Cytotoxic T cell (primary cell): Measurements from ENCODE around the gene ARHGDIB.

GRCh38 chr12:12907988-12908628 is 16.7 kb downstream of the GPRC5A start:
- PRO-cap, 2 experiments, result no peak in any of the 2 experiments

DNA sequence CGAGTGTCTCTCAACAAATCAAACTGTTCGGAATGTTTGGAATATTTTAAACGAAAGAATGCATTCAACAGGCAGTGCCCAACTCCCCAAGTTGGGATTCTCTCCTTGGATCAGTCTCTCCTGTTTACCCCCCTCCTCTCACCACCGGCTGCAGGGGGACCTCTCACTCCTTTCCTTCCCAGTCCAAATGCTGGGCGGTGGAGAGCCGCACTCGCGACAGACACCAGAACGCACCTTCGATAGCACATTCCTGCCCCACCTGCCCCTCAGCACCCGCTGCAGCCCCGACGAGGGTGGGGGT is 424 bp downstream of the HEBP1 start:
- PRO-cap, 2 experiments, result no peak in any of the 2 experiments

GRCh38 chr12:13102731-13103386 is 608 bp downstream of the GSG1 start:
- PRO-cap, 2 experiments, result no peak in any of the 2 experiments

DNA sequence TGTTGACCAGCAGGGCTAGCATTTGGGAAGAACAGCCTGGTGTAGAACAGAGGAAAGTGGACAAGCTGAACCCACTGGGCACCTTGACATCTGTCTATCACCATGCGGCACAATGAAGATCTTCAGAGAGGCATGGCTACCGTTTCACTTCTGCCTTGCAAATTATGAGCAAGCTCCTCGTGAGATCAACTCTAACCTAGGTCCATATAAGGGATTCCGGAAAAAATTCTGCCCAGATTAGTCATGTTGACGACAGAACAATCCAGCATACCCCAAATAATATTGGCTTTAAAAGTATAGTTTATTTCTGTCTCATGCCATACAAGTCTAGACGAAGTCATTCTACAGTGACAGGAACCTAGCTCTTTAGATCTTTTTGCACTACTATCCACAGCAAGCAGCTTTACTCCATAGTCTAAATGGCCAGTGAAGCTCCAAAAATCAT is 91.5 kb upstream of the ATF7IP start:
- PRO-cap, 2 experiments, result no peak in any of the 2 experiments

DNA sequence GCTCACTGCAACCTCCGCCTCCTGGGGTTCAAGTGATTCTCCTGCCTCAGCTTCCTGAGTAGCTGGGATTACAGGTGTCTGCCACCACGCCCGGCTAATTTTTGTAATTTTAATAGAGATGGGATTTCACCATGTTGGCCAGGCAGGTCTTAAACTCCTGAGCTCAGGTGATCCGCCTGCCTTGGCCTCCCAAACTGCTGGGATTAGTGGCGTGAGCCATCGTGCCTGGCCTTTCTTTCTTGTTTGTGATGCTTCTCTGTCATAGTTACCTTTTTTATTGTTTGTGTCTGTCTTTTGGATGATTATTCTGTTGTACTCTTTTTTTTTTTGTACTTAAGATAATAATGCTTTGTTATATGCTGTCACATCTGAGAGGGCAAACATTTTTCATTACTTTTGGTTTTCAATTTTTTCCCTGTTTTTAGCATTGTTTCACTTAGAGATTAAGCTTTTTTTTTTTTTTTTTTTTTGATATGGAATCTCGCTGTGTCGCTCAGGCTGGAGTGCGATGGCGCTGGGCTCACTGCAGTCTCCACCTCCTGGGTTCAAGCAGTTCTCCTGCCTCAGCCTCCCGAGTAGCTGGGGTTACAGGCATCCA is 35.9 kb downstream of the ATF7IP start:
- PRO-cap, 2 experiments, result peak in 2 of 2 experiments; most common plus-strand start position 352 of the sequence (in 1); most common minus-strand start position 208 of the sequence (in 2)

DNA sequence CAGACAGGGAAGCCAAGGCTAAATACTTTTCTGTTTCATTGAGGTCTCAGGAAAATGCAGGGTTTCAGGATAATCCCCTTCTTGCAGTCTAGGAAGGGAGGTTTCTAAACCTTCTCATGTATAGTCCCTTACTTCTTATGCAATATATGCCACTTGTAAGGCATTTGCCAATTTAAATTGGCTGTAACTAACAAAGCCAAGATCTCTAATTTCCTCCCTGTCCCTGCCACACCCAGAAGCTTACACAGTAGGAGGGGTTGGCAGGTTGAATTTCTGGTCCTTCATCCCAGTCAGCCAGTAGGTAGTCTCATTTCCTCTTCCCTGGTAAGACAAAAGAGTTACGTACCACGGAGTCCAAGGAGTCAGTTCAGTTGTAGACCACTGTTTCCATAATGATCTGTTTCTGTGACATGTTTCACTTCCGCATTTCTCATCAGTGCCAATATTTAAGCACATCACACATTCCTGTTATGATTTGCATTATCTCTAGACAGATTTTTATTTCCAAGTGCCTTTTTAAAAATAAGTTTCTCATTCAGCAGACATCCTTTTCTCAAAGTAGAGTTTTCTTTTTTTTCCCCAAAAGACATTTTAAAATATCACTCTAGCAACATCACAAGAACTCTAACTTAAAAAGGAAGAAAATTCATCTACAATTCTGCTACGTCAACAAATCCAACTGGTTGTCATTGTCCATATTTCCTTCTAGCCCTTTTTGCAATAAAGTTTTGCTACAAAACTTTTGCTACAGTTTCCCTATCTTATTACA is 47.1 kb upstream of the PLBD1 start:
- PRO-cap, 2 experiments, result no peak in any of the 2 experiments

DNA sequence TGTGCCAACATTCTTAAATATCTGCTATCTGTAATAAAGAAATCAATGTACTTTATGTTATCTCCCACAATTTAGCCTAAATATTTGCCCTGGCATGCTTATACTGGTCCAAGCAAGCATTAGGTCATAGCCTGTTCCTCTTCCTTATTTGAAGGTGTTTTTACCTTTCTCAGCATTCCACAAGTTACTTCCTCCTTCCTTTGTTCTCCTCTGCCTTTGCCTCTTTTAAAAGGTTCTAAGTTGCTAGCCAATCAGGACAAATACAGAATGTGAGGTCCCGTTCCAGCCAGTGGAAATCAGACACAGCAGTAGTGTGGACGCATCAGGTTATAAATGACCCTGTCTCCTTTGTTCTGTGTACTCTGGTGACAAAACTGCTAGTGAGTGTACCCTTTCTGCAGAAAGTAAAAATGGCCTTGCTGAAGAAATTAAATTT is 5.0 kb downstream of the H4C16 start:
- PRO-cap, 2 experiments, result no peak in any of the 2 experiments

DNA sequence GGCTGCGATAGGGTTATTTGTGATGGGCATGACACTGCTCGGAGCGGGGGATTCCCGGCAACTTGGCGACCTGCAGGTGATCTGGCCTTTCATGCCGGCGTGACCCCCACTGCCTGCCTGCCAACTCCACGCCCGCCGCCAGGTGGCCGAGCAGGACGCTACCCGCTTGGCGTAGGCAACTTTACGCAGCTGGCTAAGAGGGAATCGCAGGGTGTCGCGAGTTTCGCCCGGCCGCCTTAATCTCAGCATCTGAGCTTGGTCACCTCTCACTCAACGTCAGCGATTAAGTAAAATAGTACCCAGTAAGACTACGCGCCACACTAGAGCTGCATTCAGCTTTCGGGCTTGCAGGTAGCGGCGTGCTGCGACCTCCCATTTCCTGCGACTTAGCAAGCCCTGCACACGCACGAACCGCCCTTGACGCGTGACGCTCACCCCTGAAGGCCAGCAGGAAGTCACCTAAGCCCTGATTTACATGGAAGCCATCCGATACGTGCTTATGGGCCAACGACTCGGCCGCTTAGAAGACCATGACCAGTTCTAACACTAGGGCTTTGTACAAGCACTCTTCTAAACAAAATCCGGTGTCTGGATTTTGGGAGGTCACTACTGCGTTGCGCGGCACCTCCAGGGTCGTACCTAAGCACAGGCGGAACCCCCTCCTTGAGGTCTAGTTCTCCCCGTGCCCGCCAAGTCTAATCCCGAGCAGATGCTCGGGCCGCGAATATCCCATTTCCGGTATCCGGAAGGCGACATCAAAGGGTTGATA is 842 bp downstream of the H4C16 start:
- PRO-cap, 2 experiments, result peak in 2 of 2 experiments; most common plus-strand start position 469 of the sequence (in 1)

DNA sequence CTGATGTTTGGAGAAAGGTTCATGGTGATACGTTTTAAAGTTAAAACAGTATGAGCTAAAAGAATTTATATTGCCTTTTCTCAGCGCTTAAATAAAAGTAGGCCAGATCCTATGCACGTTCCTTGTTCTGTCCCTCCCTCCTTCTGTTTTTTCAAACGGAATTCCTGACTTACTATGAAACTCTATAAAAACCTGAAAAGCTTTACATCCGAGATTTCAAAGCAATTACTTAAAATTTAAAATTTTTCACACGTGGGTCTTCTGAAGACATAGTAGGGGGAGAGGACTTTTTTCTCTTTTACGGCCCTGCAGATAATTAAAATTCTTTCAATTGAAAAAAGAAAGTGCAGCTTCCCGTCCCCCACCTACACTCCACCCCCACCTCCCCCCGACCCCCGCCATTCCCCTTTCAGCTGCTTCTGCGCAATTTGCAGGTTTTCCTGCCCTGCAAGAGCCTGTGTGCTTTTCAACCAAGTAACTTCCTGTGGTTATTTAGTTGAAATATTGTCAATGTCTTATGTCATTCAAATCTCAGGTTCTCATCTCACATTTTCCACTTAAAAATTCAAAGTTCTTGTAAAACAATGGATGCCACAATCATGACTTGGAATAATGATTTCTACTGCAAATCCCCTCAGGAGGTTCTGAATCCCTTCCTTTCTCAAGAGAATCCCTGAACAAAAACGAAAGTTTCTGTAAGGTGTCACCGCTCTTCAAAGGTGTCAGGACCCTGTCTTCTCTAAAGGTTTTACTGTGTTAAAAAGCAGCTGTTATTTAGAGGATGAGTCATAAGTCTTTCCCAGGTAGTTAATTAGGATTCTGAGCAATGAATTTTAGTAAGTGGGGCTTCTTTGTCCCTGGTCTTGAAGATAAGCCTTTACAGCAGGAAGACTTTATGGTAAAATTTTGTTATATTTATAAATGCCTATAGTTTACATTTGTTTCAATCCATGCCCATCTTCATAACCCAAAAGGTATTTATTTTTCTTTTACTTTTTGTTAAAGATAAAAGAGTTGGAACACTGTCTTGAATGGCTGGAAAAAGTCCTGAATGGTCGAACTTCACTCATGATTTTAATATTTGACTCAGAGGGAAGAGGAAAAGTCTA is 735 bp upstream of the H4C16 start:
- PRO-cap, 2 experiments, result peak in 2 of 2 experiments; most common plus-strand start position 495 of the sequence (in 1); most common minus-strand start position 318 of the sequence (in 1)

GRCh38 chr12:14905930-14906557 is 20.4 kb upstream of the MGP start:
- PRO-cap, 2 experiments, result peak in 1 of 2 experiments; most common minus-strand start chr12:14906179 (in 1)

DNA sequence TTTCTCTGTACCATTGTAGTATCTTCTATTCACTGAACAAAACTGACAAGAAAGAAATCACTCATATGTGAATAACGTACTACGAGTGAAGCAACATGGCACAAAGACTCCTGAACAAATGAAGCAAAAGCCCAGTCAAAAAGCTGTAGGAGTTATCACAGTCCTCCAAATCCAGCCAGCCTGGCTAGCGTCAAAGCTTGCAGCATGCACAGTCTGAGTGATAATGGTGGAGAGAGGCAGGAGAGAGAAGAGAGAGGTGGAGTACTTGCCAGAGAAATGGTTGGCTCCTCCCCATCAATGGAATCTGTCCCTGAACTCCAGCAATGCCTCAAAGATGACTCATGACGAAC is 10.5 kb downstream of the ARHGDIB start:
- PRO-cap, 2 experiments, result no peak in any of the 2 experiments

DNA sequence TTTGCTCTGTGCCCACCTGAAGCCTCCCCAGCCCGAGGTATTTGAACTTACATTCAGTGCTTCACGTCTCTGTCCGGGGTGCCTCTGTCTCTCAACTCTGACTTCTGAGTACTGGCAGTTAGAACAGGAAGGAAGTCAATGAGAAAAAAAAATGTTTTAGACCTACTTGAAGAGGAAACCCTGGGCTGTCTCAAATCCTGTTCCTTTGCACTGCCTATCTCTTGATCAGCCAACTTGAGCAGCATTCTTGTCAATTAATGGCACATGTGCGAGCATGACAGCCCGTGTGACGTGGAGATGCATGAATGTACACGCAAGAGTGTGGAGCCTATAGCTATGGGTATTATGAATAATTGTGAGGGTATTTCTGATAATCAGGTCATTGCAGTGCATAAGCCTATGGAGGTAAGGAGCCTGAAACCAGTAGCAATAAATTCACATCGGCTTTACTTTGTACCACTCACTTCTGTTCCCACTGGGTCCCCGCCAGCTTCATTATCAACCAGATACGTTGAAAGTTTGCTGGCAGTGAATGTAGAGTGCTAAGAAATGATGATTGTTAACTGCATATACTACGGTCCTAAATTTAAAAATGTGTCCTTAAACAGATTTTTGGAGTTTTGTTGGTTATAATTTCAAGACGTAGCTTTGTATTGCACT is at the start of gene ARHGDIB:
TSS of gene ARHGDIB (minus strand) at position 116 of the 660 bp plus-strand sequence.
- PRO-cap, 2 experiments, result peak in 2 of 2 experiments; most common plus-strand start position 382 of the sequence (in 2); most common minus-strand start position 140 of the sequence (in 2)

DNA sequence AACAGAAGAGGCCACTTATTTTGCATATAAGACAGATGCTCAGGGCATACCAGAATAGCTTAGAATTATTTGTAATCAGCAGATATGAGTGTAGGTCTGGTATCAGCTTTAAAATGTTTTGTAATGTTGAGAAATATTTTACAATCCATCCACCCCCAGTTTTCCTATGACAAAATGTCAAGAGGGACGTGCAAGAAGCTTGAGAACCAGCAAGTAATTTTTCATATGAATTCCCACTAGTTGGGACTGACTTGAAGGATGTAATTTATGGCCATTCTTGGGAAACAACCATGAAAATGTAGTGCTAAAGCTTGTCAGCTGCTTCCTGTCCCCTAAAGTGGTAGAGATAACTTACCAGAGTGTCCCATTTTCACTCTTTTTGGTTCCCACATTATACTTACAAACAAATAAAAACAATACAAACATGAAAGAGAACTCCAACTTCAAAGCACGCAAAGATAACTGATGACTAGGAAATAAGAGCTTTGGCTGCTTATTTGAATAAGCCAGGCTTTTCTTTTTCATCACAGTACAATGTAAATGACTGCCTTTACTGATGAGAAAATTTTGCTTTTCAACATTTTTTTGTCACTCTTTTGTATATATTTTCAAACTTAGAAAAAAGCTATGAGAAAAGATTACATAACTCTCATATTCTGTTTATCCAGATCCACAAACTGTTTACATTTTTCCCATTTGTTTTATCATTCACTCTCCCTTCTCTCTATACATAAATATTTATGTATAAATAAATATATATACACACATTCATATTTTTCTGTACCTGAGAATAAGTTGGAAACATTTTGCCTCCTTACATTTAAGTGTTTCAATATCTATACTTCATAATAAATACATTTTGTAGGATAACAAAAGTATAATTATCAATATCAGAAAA is 63.8 kb downstream of the RERG start:
- PRO-cap, 2 experiments, result no peak in any of the 2 experiments

DNA sequence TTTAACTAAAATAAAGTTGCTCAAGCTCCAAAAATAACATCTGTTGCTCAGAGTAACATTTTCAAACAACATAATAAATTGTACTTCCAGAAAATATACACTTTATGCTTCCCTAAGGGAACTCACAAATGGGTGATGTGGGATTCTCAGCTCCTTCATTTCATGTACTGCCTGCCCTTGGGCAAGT is 56.0 kb downstream of the RERG start:
- PRO-cap, 2 experiments, result no peak in any of the 2 experiments

DNA sequence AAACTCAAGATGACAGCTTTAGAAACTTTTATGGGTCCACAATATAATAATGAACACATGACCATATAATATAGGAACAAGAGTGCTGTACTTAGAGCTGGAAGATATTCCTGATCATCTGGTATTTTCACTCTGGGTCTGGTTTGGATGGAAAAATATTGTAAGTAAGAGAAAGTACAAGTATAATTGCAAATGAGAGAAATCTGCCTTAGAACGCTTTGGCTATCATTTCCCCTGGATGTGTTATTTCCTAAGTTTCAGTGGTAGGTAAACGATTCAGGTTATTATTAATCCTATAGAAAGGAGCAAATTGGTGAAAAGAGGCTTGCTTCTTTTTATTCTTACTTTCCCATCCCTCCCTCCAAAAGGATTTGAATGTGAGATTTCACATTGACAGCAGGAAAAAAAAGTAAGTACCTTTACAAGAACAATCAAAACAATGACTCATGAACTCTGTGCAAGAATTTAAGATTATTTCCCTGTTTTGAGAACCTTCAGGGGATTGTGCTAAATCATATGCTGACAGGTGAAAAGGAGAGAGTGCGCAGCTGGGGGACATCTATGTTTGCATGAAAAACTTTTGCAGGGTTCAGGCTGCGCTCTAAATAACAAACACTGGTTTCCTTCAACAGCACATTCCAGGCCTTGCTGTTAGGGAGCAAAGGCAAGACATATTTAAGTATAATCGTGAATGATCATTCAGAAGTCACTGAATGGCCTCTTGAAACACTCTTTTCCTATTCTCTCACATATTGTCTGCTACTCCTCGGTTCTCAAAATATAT is 27.4 kb downstream of the RERG start:
- PRO-cap, 2 experiments, result no peak in any of the 2 experiments

GRCh38 chr12:15215836-15216492 is 5.3 kb downstream of the RERG start:
- PRO-cap, 2 experiments, result no peak in any of the 2 experiments

- PRO-cap, 2 experiments, result no peak in any of the 2 experiments
Measured at GRCh38 chr12:15220015-15220778, 1.0 kb downstream of the RERG start.

DNA sequence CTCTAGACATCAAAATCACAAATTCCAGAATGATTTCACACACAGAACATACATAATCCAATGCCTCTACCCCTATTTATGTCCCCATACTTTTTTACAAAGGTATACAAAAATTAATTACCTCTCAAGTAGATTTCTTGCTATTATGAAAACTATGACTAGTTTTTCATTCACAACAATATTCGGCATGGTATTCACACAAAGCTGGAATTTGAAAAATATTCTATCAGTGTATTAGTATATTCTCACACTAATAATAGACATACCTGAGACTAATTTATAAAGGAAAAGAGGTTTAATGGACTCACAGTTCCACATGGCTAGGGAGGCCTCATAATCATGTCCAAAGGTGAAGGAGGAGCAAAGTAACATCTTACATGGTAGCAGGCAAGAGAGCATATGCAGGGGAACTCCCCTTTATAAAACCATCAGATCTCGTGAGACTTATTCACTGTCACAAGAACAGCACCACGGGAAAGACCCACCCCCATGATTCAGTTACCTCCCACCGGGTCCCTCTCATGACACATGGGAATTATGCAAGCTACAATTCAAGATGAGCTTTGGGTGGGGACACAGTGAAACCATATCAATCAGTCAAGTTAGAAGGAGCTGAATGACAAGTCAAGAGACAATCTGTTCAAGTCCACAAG is 25.3 kb downstream of the EPS8 start:
- PRO-cap, 2 experiments, result no peak in any of the 2 experiments

- PRO-cap, 2 experiments, result no peak in any of the 2 experiments
Measured at GRCh38 chr12:15832177-15832586, 43.0 kb upstream of the EPS8 start.

DNA sequence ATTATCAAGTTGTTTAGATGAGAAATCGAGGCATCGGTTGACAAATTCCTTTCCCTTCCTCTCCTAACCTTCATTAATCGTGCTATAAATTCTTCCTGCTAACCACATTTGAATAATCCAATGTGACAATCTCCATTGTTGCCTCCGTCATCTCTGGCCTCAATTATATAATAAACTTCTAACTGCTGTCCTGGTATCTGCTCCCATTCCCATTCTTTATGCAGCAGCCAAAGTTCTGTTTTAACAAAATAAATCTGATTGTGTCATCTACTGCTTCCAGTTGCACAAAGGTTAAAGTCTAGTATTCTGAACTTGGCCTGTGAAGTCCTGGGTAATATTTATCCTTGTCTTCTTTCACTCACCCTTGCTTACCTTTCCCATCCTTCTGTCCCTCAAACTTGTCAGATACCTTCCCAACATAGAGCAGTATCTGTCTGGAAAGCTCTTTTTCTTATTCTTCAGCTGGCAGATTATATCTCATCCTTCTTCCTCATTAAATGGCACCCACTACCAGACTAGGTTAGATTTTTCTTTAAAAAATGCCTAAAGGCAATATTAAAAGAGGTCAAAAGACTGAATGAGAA is 19.4 kb upstream of the STRAP start:
- PRO-cap, 2 experiments, result no peak in any of the 2 experiments